OCI-LY7 (cell line): ENCODE results near the genes CDC45 and ARVCF.

DNA sequence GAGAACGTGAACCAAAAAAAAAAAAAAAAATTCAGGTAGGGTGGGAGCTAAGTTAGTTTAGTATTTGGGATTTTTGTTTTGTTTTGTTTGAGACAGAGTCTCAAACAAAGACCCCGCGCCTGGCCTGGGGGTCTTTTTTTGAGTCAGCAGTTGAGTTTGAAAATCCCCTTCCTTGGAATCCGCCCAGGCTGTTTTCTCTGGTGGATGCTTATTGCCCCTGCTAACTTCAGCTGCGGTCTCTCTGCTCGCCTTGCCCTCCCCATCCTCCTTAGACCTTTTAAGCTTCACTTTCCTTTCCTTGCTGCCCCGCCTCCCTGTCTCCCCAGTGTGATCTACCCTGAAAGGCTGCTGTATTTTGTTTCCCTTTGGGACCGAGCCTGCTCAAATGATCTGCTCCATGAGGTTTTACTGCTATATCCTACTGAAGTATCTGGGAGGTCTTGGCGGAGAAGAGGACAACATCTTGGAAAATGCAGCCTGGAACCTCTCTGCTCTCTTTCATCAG is 2.5 kb downstream of the USP18 start:
- PRO-cap: no peak
- RAMPAGE, long total RNA: no peak

- PRO-cap: no peak
- RAMPAGE, long total RNA: no peak
These were observed 2.5 kb upstream of the PRODH start for GRCh38 chr22:18938591-18938987.

DNA sequence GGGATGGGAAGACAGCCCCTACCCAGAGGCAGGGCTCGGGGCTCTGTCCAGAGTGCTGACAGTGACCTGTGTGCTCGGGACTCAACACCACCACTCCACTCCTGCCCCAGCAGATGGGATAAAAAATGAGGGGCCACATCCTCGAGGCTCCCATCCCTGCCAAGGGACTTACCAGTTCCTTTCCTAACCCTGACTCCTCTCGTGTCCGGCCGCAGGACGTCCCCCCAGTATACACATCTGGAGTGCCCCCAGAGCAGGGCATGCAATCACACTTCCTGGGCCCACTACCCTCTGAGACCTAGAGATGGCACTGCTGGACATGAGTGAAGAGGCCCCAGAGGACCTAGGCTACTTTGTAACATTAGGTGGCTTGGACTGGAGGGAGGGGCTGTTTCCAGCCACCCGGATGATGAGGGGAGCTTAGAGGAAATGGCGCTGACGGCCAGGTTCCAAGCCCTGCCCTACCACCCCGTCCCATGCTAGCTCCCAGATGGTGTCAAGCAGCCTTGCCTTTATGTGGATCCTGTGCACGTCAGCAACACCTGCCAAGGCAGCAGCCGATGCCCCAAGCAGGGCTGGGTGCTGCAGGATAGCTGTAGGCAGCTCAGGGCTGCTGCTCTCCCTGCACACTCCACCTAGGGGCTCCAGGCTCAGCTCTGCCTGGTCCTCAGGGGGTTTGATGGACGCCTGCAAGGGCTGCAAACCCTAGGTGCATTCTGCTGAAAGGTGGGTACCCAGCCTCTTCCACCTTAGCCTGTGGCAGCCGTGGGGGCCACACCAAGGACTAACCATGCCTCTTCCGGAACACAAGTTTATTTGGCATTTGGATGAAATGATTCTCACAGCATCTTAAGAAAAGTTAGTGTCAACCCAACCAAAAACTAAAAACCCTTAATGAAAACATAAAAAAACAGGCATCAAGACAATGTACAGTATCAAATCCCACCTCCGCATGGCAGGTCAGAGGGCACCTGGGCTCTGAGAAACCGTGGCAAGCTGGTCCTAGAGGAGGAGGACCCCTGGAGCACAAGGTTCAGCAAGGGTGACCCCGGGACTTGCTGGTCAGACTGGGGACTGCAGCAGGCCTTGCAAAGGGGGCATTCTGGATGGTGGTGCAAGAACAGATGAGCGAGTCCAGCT is 86.4 kb downstream of the DGCR2 start:
- PRO-cap: no peak
- RAMPAGE, long total RNA: no peak

DNA sequence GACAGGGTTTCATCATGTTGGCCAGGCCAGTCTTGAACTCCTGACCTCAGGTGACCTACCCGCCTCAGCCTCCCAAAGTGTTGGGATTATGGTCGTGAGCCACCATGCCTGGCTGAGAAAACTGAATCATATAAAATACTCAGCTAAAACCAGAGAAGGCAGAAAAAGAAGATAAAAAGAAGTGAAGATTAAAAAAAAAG is 68.9 kb downstream of the HIRA start:
- PRO-cap: no peak
- RAMPAGE, long total RNA: no peak

DNA sequence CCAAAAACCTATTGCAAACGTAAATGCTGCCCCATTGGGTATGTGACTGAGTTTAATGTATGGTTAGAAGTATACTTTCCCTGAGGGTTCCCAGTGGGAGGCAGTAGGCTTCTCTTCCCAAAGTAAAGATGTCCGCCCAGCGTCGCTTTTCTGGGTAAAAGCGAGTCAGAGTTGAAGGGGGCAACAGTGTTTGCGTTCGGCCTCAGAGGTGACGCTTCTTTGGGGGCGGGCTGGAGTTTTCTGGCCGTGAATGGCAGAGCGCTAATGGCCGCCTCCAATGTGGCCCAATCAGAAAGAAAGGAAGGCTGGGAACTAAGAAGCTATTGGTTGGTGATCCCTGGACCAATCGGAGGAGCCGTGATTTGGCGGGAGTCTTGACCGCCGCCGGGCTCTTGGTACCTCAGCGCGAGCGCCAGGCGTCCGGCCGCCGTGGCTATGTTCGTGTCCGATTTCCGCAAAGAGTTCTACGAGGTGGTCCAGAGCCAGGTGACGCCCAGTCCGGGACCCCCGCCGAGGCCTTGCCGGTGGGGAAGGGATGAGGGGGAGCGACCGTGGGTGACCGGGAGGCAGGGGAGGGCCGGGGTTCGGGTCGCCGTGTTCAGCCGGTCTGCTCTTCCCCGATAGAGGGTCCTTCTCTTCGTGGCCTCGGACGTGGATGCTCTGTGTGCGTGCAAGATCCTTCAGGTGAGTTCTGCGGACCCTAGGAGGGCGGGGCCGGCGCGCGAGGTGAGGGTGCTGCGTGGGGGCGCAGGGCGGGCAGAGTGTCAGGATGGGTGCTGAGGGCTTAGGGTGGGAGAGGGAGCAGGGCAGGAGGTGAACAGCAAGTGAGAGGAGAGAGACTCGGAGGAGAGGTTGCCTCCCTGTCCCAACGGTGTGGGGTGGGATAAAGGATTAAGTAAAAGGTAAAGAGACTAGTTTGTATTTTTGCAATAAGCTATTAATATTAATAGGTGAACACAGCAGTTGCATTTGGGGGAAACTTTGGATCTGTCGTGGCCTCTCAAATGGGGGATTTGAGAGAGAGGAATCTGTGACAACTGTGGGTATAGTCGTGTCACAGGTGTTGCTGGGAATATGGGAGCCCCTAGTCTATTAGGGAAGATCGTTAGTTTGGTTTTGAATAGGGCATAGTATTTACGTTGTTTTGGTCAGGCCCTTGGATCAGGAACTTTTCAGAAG is at the start of gene CDC45:
TSS of gene CDC45 (plus strand) at position 387 of the 1,179 bp plus-strand sequence.
- PRO-cap: bidirectional peak, plus-strand start at position 360 of the sequence, minus-strand start at position 210 of the sequence
- RAMPAGE, long total RNA: no peak

- PRO-cap: no peak
- RAMPAGE, long total RNA: no peak
These were observed 4.2 kb downstream of the CLDN5 start for GRCh38 chr22:19519625-19520710.

- PRO-cap: no peak
- RAMPAGE, long total RNA: no peak
These were observed 47.6 kb upstream of the CLDN5 start for GRCh38 chr22:19571833-19572183.

GRCh38 chr22:19632628-19633140 is 81.6 kb upstream of the SEPTIN5 start:
- PRO-cap: no peak
- RAMPAGE, long total RNA: no peak

DNA sequence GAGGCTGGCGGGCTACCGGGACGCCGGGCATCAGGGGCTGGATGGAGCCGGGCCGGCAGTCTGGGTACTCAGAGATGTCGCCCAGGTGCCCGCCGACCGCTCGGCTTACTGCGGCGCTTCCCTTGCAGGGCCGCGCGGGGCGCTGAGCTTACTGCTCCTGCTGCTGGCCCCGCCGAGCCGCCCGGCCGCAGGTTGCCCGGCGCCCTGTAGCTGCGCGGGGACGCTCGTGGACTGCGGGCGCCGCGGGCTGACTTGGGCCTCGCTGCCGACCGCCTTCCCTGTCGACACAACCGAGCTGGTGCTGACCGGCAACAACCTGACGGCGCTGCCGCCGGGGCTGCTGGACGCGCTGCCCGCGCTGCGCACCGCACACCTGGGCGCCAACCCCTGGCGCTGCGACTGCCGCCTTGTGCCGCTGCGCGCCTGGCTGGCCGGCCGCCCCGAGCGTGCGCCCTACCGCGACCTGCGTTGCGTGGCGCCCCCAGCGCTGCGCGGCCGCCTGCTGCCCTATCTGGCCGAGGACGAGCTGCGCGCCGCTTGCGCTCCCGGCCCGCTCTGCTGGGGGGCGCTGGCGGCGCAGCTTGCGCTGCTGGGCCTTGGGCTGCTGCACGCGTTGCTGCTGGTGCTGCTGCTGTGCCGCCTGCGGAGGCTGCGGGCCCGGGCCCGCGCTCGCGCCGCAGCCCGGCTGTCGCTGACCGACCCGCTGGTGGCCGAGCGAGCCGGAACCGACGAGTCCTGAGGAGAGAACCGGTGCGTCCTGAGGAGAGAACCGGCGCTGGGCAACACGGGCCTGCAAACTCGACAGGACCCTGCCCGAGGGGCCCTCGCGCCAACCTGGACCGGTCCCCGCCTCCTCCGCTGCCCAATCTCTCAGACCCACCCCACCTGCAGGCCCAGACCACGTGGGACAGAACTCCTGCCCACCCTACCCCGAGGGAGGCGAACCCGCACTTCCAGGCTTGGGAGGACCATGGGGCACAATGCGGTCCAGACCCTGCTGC is 687 bp downstream of the GP1BB start:
- PRO-cap: no peak
- RAMPAGE, long total RNA: no peak

DNA sequence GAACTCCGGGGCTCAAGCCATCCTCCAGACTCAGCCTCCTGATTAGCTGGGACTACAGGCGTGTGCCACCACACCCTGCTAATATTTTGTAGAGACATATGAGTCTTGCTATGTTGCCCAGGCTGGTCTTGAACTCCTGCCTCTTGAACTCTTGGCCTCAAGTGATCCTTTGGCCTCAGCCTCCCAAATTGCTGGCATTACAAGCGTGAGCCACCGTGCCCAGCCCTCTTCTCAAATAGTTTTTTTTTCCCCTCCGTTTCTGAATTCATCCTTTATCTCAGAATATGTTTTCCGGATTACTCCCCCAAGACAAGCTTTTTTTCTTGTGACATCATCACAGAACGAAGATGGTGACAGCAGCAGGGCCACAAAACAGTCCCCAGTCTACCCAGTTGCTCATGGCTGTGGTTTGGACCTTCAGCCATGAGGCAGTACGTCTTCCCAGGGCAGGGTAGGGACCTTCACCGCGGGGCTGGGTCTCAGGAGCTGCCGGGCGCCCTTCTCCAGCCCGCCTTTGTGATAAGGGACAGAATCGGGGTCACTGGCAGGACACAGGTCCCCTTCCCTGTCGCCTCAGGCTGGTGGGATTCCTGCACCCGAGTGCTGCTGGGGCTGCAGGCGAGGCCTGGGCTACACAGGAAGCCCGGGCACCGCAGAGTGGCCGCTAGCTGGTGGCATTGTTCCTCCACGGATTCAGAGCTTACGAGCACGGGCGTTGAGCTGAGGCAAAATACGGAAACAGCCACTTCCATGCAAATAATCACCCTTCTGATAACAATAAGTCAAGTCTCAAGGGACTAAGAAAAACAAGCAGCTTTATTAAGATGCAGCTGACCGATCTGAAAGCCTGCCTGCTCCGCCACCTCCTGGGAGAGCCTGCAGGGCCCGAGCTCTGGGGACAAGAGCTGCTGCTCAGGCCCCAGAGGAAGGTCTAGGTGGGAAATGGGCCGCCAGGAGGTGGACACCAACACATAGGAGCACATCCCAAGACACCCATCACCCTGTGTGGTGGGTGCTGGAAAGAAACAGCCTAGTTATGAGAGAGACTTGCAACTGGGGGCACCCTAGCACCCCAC is 12.2 kb downstream of the TBX1 start:
- PRO-cap: bidirectional peak, plus-strand start at position 819 of the sequence, minus-strand start at position 695 of the sequence
- RAMPAGE, long total RNA: no peak

DNA sequence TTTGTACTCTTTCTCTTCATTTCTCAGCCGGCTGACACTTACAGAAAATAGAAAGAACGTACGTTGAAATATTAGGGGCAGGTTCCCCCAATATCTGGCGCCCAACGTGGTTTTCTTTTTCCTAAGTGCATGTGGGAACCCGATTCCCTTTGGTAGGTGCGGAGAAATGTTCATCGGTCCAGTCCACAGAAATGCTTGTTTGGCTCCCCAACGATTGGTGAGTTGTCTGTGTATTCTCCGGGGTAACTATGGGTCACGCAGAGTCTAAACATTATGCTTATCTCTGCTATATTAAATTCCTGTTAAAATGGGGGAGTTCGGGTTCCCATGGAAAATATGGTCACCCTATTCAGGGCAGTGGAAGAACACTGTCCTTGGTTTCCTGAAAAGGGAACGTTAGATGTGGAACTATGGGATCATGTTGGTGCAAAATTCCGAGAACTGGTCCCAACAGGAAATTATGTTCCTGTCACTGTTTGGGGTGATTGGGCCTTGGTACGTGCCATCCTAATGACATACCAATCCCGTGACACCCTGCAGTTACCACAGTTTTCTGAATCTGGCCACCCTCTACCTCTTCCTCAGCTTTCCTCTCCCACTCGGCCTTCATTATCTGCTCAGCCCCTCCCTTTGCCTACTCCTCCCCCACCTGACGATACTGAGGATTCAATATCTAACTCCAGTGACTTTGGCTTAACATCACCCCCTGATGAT is 5.7 kb upstream of the COMT start:
- PRO-cap: no peak
- RAMPAGE, long total RNA: no peak

GRCh38 chr22:19940974-19941608 is 481 bp upstream of the COMT start:
- PRO-cap: unidirectional peak, plus-strand start at chr22:19941257; unidirectional peak, plus-strand start at chr22:19941426
- RAMPAGE, long total RNA: no peak

- PRO-cap: no peak
- RAMPAGE, long total RNA: no peak
These were observed 22.4 kb upstream of the TXNRD2 start for GRCh38 chr22:19963877-19964490.

GRCh38 chr22:20016008-20017106 is at the start of gene ARVCF:
Gene ARVCF, minus strand, starts transcription at chr22:20016823.
- PRO-cap: bidirectional peak, plus-strand start at chr22:20016976, minus-strand start at chr22:20016868
- RAMPAGE, long total RNA: no peak

- PRO-cap: no peak
- RAMPAGE, long total RNA: no peak
These were observed 10.7 kb upstream of the DGCR8 start for GRCh38 chr22:20069221-20069937.

DNA sequence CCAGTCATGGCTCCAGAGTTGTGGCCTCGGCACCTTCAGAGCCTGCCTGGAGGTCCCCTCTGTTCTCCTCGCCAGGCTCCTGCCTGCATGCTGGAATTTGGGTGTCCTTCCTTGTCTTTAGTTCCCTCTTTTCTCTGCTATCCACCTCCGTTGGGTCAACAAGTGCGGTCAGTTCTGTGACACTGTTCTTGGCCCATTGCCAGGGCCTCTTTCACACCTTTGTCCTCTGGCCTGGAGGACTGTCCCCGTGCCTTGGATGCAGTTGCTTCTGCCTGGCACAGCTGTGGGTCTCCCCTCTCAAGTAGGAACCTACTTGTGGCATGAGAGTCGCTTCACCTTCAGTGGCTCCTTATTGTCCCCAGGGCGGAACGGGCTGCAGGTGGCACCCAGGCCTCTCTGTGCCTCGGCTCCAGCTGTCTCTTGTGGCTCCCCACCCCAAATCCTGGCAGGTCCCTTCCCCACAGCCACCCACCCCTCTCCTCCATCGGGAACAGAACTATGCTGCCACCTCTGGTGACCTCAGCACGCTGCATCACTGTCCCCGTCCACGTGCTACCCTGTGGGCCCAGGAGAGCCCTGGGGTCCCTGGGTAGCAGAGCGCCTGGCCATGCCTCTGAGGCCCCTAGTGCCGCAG is 4.7 kb downstream of the DGCR8 start:
- PRO-cap: no peak
- RAMPAGE, long total RNA: no peak

- PRO-cap: no peak
- RAMPAGE, long total RNA: no peak
These were observed 3.2 kb upstream of the RANBP1 start for GRCh38 chr22:20112693-20113128.

DNA sequence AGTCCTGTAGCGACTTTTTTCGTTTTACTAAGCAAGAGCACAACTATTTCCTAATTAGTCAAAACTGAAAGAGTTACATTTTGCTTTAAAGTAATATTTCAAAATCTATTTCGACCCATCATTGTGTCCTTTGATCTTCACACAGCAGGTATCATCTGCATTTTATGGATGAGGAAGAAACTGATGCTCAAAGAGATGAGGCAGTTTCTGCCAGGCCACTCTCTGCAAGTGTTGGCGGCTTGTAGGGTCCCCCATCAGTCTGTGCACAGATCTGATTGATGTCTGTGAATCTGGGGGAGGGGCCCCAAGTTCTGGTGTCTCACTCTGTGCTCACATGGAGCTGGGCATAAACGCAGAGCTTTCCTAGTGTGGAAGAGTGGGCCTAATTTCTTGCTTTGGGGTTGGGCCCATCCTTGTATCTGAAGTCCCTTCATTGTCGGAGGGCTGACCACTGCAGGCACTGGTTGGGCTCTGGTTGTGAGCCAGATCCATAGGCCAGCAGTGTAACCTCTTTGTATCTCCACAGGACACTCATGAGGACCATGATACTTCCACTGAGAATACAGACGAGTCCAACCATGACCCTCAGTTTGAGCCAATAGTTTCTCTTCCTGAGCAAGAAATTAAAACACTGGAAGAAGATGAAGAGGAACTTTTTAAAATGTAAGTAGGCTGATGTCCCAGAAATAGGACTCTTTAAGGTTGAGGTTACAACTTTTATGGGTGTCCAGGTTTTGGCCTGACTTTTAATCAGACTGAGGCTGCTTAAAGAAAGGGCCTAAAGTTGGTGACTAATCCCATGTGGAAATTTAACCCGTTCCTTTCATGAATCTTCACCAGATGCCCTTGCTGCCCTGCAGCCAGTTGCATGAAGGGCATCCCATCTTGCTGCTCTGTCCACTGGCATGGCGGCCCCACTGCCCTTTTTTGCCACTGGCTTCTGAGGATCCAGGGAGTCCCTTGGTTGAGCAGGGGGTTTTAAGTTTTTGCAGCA is 1.8 kb upstream of the TRMT2A start:
- PRO-cap: no peak
- RAMPAGE, long total RNA: no peak

DNA sequence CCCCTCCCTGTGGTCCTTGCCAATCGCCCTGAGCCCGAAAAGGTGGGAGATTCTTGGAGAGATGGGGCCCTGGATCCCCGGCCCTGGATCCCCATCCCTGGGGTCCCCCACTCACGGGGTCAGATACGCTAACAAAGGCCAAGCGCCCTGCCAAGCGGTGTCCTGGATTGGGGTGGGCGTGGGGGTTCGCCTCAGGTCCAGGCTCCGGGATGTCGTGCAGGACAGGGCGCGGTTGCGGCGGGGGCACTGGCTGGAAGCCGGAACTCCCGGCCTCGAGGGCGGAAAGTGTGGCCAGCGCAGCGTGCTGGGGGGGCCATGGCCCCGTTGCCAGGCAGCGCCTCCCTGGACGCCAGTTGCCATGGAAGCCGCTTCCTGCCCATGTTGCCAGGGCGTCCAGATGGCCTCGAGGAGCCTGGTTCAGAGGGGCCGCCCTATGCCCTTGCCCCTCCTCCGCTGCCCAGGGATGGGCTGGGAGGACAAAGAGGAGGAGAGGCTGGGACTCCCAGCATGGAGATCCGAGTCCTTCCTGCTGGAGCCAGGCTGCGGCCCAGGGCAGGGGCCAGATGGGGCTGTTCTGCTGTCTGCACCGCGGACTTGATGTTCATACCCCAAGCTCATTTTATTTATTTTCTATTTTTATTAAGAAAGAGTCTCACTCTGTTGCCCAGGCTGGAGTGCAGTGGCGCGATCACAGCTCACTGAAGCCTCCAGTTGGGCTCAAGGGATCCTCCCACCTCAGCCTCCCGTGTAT is 4.5 kb upstream of the CCDC188 start:
- PRO-cap: no peak
- RAMPAGE, long total RNA: no peak

DNA sequence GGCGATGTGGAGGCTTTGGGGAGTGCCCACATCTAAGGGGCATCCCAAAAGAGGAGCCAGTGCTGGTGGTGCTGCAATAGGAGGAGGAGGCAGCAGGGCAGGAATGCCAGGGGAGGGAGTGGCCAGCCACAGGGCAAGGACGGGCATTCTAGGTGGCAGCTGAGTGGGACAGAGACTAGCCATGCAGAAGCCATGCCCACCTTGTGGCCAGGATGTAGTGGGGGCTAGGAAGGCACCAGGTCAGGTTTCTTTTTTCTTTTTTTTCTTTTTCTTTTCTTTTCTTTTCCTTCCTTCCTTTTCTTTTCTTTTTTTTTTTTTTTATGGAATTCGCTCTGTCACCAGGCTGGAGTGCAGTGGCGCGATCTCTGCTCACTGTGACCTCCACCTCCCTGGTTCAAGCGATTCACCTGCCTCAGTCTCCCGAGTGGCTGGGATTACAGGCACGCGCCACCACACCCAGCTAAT is 18.8 kb downstream of the DGCR6L start:
- PRO-cap: no peak
- RAMPAGE, long total RNA: no peak